NCI-H460 (cell line): ENCODE measurements around the genes GALNT7, HMGB2, HPGD, ASB5 and VEGFC.

GRCh38 chr4:169915560-169915991, 110.6 kb downstream of the MFAP3L start:
RAMPAGE:
- cytosol, long total RNA = no peak
- long total RNA = no peak
- nucleus, long total RNA = no peak

DNA sequence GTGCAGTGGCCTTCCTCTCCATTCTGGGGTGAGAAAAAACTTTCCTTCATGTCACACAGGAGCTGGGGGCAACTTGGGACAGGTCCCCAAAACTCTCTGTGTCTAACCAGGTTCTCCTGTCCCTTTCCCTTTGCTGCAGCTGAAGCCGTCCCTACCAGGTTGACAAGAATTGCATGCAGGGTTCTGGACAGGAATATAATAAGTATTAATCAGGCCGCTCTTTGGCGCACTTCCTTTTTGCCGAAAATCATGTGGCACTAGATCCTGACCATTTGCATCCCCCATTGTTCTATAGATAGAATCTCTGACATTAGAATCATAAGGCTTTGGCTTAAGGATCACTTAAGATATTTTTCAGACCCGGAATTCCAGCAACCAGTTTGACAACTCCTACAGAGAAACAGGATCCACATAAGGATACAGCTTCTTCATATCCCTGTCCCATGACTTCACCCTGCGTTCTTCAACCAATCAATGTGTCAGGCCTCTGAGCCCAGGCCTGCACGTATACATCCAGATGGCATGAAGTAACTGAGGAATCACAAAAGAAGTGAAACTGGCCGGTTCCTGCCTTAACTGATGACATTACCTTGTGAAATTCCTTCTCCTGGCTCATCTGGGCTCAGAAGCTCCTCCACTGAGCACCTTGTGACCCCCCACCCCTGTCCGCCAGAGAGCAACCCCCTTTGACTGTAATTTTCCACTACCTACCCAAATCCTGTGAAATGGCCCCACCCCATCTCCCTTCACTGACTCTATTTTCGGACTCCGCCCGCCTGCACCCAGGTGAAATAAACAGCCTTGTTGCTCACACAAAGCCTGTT, 85.1 kb downstream of the MFAP3L start:
RAMPAGE:
- cytosol, long total RNA = no peak
- long total RNA = no peak
- nucleus, long total RNA = no peak

GRCh38 chr4:170039864-170040186, 13.6 kb upstream of the MFAP3L start:
RAMPAGE:
- cytosol, long total RNA = no peak
- long total RNA = no peak
- nucleus, long total RNA = no peak

RAMPAGE:
- cytosol, long total RNA = no peak
- long total RNA = no peak
- nucleus, long total RNA = no peak
Measured at GRCh38 chr4:170088649-170089124, 1.1 kb downstream of the AADAT start.

RAMPAGE:
- cytosol, long total RNA = no peak
- long total RNA = no peak
- nucleus, long total RNA = no peak
Measured at GRCh38 chr4:171676925-171677124, 136.4 kb upstream of the GALNTL6 start.

GRCh38 chr4:173168396-173169341, at the start of gene GALNT7:
GALNT7 (plus strand) TSS chr4:173168811.
RAMPAGE:
- cytosol, long total RNA = start-site peak on the plus strand at chr4:173168775-173168825, 173 and 144 reads in 2 replicates; start-site peak on the minus strand at chr4:173169099-173169121, 23 and 5 reads in 2 replicates
- long total RNA = start-site peak on the plus strand at chr4:173168765-173168813, 129 and 173 reads in 2 replicates
- nucleus, long total RNA = start-site peak on the plus strand at chr4:173168774-173168828, 142 and 134 reads in 2 replicates

RAMPAGE:
- cytosol, long total RNA = no peak
- long total RNA = no peak
- nucleus, long total RNA = no peak
Measured at GRCh38 chr4:173329779-173330921, 4.0 kb downstream of the HMGB2 start.

DNA sequence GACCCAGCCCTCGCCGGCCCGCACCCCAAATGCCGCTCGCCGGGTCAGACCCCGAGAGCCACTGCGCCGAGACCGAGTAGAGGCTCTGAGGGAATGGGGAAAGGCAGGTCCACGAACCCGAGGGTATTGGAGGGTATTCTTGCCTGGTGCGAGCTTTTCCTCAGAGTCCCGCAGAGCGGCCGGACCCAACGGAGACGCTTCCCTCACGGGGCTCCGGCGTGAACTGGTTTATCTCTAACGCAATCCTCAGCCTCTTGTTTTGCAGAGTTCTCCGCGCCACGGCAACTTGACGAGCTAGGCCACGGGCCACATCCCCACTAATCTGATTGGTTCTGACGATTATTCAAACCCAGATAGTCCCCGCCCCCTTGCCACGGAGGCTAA, at the start of gene HMGB2:
Gene HMGB2 (minus strand): TSS at position 230 of the 384 bp plus-strand sequence.
RAMPAGE:
- cytosol, long total RNA = start-site peak on the minus strand centred at position 227 of the sequence, 81 bp wide, 4,867 and 7,809 reads in 2 replicates
- long total RNA = start-site peak on the minus strand centred at position 261 of the sequence, 117 bp wide, 1,014 and 2,962 reads in 2 replicates
- nucleus, long total RNA = start-site peak on the minus strand centred at position 259 of the sequence, 115 bp wide, 6,746 and 1,186 reads in 2 replicates

RAMPAGE:
- cytosol, long total RNA = no peak
- long total RNA = no peak
- nucleus, long total RNA = no peak
Measured at GRCh38 chr4:173508903-173510095, 20.7 kb downstream of the HAND2 start.

DNA sequence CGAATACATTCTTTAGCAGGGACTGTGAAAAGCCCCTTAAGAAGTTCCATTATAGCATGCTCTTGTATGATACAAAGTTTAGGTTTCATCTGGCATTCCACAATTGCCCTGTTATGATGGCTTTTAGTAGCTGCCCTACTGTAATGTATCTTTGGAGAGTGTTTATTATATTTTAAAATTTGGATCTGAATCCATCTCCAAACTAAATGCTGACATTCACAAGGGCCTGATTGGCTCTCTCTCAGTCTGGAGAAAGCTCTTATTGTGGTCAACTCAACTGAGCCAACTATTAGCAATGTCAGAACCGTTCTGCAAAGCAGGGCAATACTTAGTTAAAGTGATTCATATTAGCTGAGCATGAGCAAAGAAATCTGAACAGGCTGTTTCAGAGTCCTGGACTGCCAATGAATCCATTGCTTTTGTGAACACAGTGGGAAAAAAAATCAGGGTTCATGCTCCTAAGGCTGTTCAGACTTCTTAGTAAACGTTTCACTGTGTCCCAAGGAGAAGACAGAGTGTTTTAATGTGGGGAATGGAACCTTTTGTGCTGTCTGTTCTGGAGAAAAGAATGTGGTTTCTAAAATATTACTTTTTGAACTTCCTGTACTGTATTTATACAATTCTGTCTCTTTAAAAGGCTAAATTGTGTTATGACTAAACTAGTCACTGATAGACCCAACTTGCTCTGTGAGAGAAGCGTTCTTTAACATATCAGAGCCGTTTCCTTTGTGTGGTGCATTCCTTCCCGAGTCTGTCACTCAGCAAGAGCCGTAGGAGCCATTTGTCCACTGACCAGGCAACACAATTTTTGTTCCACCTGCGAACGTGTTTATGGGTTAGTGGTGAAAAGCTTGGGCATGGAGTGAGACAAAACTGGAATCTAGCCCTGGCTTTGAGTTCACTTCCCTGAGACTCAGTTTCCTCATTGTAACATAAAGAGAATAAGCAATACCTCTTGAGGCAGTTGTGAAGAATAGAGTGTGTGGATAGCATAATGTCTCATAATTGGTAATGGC, 366.1 kb downstream of the FBXO8 start:
RAMPAGE:
- cytosol, long total RNA = no peak
- long total RNA = no peak
- nucleus, long total RNA = no peak

GRCh38 chr4:174119826-174120844, 163.3 kb downstream of the FBXO8 start:
RAMPAGE:
- cytosol, long total RNA = no peak
- long total RNA = no peak
- nucleus, long total RNA = no peak

DNA sequence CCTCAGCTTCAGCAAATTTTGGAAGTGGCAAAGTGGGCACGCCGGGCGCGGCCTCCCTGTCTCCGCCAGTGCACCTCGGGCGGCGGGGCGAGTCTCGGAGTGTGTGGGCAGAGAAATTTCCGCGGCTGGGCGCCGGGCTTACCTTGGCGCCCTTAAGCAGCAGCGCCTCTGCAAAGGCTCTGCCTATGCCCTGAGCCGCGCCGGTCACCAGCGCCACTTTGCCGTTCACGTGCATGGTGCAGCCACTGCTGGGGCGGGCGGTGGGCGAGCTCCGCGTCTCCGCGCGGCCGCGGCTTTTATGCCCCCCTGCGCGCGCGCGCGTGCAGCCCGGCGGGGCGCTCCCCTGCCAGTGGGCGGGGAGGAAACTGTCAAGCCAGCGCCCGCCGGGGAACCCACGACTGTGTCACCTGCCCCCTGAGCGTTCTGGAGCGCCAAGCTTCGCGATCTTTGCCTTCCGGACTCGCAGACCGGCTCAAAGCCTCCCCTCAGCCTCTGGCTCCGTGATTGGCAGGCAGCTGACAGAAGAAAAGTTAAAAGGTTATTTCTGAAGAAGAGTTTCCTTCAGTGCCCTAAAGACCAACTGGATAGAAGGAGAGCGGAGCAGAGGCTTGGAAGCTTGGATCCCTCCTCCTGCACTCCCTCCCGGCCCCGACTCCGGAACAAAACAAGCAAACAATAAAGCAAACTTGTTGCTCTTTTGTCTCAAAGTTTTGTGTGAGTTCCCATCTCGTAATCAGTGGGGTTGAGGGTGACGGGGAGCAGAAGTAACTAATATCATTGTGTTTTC, at the start of gene HPGD:
Gene HPGD (minus strand): TSS at position 272 of the 787 bp plus-strand sequence.
RAMPAGE:
- cytosol, long total RNA = no peak
- long total RNA = no peak
- nucleus, long total RNA = no peak

DNA sequence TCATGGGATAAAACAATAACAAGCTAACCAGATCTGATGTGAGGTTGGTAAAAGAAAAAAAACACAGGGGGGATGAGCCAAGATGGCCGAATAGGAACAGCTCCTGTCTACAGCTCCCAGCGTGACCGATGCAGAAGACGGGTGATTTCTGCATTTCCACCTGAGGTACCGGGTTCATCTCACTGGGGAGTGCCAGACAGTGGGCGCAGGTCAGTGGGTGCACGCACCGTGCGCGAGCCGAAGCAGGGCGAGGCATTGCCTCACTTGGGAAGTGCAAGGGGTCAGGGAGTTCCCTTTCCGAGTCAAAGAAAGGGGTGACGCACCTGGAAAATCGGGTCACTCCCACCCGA, 50.7 kb downstream of the GLRA3 start:
RAMPAGE:
- cytosol, long total RNA = no peak
- long total RNA = no peak
- nucleus, long total RNA = no peak

GRCh38 chr4:176001883-176002785, 63.5 kb upstream of the WDR17 start:
RAMPAGE:
- cytosol, long total RNA = no peak
- long total RNA = no peak
- nucleus, long total RNA = no peak

DNA sequence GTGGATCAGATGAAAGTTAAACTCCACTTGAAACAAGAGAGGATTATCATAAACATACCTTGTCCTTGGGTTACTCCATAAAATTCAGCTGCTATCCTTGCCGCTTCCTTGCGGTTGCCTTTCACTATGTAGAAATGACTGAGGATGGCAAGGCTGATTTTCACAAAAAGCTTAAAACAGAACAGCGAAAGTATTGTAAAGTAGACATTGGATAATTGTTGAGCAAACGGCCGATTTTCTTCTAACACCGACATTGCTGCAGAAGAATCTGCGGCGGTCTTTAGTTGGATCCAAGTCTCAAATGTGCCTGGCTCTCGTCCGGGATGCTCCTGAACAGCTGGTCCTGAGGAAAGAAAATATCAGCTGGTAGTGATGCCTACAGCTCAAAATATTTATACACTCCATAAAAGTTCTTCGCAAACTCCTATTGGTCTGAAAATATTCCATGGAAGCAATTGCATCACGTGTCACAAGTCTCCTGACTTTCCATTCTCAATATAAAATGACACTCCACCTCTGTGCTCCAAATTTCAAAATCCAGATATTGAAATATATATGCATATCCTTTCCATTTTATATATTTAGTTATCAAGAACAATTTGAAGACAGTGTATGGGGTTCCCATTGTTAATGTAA, at the start of gene ASB5:
Gene ASB5 (minus strand): TSS at position 368 of the 636 bp plus-strand sequence.
RAMPAGE:
- cytosol, long total RNA = no peak
- long total RNA = no peak
- nucleus, long total RNA = no peak

RAMPAGE:
- cytosol, long total RNA = no peak
- long total RNA = no peak
- nucleus, long total RNA = no peak
Measured at GRCh38 chr4:176330923-176331459, 11.2 kb downstream of the SPCS3 start.

GRCh38 chr4:176782162-176782678, 10.5 kb downstream of the VEGFC start:
RAMPAGE:
- cytosol, long total RNA = no peak
- long total RNA = no peak
- nucleus, long total RNA = no peak

RAMPAGE:
- cytosol, long total RNA = no peak
- long total RNA = no peak
- nucleus, long total RNA = no peak
Measured at GRCh38 chr4:176792684-176793380, at the start of gene VEGFC. VEGFC (minus strand) TSS chr4:176792922.

RAMPAGE:
- cytosol, long total RNA = no peak
- long total RNA = no peak
- nucleus, long total RNA = no peak
Measured at GRCh38 chr4:176905473-176905934, 112.8 kb upstream of the VEGFC start.

DNA sequence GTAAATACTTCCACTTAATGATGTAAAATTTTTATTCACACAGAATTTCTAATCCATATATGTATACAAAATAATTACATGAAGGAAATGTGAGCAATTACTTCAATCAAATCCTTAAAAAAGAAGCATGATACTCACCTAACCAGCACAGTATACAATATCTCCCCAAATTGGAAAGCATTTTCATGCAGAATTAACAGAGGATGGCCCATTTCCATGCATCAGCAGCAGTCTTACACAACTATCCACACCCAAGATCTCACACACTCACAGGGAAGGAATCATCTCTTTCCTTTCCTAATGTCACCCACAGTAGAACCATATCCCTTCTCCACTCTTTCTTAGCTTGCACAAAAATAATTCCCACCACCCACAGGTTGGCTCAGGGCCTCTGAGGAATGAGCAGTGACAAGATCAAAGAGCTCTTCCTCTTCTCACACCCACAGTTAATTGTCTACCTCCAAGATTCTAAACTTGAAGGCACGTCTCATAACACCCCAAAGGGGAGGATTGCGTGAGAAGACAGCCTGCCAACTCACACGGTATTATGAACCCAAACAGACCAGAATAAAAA, 217.6 kb upstream of the VEGFC start:
RAMPAGE:
- cytosol, long total RNA = no peak
- long total RNA = no peak
- nucleus, long total RNA = no peak